ENCODE data around the genes TFRC and LMLN.

- PRO-cap, 10 experiments = no peak in any of the 10 experiments
These were observed 18.7 kb downstream of the TFRC start for GRCh38 chr3:196063056-196063687.

- PRO-cap, 10 experiments = peak in 10 of 10 experiments; most common plus-strand start chr3:196082247 (in 5); most common minus-strand start chr3:196082090 (in 10)
These were observed at the start of gene TFRC for GRCh38 chr3:196081967-196082555. TSS of gene TFRC (minus strand) at chr3:196082090.

- PRO-cap, 10 experiments = no peak in any of the 10 experiments
These were observed 56.5 kb upstream of the TFRC start for GRCh38 chr3:196138419-196138805.

GRCh38 chr3:196336446-196336978, 1.7 kb downstream of the TM4SF19 start:
- PRO-cap, 10 experiments = no peak in any of the 10 experiments

DNA sequence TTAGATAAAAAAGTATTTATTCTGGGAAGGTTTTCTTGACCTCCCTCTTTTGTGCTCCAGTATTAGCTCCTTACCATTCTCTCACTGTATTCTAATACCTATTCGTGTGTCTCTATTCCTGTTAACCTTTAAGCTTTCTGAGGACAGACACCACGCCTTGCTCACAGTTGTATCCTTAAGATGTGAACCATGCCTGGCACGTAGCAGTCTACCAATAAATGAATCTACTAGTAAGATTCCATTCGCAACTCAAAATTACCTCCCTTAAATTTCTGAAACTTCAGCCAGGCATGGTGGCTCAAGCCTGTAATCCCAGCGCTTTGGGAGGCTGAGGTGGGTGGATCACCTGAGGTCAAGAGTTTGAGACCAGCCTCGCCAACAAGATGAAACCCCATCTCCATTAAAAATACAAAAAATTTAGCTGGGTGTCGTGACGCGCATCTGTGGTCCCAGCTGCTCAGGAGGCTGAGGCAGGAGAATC, 6.4 kb downstream of the UBXN7 start:
- PRO-cap, 10 experiments = no peak in any of the 10 experiments

- PRO-cap, 10 experiments = no peak in any of the 10 experiments
These were observed 22.1 kb downstream of the RNF168 start for GRCh38 chr3:196481576-196481852.

DNA sequence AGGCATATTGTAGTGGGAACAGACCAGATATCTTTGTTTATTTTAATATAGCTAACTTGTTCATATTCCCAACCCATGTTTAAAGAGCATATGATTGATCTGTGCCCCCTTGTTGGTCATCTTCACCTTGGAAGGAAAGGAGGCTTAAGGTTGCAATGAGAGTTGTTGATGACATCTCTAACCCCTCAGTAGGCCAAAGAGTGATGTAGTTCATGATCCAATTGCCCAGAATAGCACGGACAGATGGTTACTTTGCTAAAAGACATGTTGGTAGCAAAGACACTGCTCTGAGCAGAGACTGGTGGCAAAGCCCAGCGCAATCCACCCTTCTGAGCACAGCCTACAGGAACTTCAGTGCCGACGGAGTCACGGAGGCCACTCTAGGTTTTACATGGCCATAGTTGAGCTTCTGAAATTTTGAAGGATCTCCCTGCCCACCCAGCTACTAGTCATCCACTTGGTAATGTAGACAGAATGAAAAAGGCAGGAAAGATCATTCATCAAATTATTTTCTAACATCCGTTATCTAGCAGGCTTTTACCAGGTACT, 21.8 kb downstream of the FBXO45 start:
- PRO-cap, 10 experiments = no peak in any of the 10 experiments

DNA sequence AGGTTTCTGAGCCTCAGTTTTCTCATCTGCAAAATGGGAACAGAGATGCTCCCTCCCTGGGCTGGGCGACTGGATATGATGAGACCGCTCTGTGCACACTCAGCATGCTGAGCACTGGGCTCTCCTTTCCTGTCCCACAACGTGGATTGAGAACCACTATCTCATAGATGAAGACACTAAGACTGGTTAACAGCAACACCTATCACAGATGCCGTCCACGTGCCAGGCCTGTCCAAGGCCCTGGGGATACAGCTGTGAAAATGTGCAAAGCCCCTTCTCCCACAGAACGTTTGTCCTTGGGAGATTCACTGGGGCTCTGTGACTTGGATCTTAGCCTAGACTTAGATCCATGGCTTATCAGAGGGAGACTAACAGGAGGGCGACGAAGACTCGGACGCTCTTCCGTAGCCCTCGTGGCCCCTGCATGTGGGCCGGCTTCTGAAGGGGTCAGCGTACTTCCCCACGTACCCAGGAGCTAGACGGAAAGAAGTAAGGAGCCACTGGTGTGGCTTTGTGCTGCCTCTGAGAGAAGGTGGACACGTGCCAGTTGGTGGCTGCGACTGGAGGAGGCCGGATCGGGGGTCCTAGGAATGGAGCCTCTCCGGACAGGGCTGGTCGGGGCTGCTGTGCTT, 826 bp downstream of the NRROS start:
- PRO-cap, 10 experiments = no peak in any of the 10 experiments

DNA sequence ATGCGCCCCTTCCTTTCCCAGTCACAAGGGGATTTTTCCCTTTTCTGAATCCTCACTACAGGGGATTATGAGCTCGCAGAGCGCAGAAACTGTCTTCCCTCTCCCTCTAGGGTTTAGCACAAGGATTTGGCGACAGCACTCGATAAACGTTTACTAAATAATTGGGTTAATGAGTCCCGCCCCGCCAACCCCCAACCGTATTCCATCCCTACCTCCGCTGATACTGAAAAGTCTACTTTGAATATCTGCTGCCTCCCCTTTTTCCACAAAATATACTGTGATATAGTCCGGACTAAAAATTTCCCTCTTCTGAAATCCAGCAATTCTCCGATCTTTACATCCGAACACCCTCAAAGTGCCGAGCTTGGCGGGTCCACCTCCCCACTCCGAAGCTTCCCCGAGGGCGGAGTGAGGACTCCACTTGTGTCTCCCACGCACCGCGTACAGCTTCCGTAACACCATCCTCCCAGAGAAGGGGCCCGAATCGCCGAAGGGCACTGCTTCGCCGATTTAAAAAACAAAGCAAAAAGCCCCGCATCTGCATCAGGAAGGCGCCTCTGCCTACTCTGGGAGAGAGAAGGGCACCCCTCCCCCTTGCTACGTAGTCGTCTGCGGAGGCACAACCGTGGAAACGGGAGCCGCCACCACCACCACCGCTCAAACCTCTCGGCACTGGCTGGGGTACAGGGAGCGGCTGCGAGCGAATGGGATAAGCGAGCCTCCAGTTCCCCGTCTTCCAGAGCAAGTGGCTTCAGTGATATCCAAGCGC, 647 bp downstream of the NCBP2 start:
- PRO-cap, 10 experiments = peak in 4 of 10 experiments; most common plus-strand start position 620 of the sequence (in 2); most common minus-strand start position 568 of the sequence (in 3)

DNA sequence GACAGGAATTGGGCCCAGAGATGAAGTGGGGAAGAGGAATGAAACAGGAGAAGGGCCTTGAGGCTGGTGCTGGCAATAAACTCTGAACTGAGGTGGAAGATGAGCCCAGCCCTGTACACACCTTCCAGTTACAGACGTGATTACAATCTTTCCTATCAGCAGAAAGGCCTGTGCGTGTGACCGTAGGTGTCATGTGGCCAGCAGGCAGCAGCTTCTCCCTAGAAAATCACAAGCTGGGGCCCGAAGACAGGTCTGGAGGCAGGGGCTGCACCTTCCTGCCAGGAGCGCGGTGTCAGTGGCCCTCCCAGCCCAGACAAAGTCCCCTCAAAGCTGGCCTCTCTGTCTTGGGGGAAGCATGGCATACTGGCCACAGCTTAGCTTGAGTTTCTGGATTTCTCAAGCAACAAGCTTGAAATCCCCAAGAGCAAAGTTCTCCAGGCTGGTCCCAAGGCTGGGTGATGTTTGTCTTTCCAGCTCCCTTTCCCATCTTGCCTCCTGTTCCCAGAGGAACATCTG, 16.7 kb upstream of the PIGZ start:
- PRO-cap, 10 experiments = no peak in any of the 10 experiments

DNA sequence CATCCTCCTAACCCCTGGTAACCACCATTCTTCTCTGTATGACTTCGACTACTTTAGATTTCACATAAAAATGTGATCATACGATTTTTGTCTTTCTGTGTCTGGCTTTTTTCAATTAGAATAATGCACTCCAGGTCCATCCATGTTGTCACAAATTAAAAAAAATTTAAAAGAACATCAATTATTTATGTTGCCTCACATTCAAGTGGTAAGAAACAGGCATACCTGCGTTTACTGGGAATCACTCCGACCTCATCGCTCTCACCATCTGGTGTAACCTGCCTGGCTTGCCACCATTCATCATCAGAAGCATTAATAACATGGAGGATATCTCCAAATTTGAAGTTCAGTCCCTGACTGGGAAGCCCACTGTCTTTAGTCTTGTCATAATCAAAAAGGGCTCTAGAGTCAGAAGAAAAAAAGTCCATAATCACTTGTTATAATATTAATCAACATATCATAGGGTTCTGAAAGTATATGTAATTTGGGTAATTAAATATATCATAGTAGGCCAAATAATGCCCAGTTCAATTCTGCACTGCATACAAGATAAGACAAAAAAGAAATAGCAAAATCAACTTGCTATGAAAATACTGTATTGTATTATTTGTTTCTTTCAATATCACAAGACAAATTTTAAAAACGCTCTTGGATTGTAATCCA, 55.9 kb upstream of the MELTF start:
- PRO-cap, 10 experiments = no peak in any of the 10 experiments

GRCh38 chr3:197467309-197467712, 88.5 kb downstream of the BDH1 start:
- PRO-cap, 10 experiments = no peak in any of the 10 experiments

GRCh38 chr3:197501529-197501855, 54.3 kb downstream of the BDH1 start:
- PRO-cap, 10 experiments = no peak in any of the 10 experiments

DNA sequence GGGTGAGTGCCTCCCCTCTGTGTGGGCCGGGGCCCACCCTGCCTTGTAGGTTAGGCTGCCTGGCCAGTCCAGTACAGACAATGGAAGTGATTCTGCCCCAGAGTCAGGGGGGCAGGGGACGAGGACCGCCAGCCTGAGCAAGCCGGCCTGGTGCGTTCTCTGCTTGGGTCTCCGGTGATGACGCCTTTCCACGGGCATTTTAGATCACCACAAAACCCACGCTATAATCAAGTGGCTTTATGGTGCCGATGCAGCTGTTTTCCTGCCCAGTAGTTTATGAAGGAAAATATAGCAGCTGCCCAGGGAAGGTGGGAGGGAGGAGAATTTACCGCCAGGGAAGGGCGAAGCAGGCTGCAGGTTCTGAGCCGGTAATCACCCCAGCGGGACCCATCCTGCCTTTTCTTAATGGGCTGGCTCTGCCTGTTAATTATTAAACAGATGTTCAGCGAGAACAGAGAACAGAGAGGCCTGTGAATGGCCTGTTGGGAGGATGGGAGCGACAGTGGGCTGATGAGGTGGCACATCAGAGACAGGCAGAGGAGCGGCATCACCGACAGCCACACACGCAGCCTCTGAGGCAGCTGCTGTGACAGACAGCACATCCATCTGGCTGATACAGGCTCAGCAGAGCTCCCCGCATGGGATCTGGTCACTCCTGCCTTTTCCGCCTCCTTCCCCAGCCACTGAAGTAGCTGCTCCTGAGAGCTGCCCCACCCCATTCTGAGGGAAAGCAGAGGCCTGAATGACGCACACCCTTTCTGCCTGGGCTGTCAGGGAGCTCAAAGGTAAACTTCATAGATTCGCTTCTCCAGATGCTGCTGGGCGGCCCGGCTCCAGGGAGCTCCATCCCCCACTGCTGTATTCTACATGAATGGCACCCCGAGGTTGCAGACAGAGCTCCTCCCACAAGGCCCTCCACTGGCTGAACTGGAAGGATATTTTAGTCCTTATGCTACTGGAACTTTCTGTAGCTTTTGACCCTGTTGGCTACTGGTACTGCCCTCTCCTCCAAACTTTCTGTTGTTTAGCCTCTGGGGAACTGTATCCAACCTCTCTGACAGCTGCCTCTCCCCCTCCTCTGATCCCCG, 35.0 kb downstream of the BDH1 start:
- PRO-cap, 10 experiments = peak in 1 of 10 experiments; most common plus-strand start position 461 of the sequence (in 1); most common minus-strand start position 362 of the sequence (in 1)

DNA sequence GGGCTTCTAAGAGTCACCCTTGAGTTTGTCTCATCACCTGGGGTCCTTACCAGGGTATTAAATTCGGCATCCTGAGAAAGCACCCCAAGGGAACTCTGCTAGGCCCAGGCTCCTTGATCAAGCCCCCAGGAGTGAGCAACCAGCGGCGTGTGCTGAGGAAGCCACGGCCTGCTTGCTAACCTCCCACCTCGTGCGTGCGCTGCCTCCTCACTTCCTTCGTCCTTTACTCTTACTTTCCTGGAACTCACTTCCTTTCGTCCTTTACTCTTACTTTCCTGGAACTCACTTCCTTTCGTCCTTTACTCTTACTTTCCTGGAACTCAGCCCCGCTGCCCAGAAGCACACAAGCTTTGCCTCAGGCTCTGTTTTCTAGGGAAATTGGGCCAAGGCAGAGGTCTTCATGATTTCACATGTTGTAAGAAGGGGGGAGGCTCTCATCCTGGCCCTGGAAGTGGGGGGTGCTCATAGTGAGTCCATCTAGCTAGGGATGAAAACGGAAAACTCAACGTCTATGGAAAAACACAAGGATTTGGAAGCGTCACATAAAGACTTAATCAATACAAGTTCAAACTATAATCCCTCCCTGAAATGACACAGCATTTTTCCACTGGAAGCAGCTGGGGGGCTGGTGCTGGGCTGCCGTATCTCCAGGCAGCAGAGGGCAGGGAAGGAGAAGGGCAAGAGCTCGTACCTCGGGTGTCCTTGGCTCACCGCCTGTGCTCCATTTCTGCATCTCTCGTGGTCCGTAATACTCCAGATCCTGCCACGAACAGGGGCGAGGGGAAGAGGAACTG, 36.8 kb upstream of the BDH1 start:
- PRO-cap, 10 experiments = no peak in any of the 10 experiments

DNA sequence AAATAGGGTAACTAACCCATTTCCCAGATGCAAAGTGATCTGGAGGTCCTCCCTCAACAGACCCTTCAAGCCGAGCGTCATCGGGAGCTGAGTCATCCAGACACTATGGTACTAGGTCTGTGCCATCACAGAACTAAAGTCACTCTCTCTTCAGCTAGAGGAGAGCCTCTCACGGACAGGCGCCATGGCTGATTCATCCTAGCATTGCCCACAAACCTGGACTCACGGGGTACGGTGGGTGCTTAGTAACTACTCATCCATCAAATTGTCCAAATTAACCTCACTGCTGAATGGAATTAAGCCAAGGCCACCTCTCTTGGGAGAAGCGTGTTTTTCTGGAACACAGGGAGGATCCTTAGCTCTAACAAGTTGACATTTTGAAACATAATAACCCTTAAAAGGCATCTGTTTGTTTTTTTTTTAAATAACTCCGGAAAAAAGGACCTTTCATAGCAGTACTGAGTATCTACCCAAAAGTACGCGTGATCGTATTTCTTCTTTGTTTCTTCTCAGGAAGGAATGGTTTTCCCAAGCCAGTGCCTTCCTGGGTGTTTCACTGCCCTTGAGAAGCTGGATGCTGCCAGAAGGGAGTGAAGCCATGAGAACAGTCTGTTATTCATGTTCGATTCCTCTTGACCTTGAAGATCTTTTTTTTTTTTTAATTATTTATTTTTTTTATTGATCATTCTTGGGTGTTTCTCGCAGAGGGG, 45.5 kb upstream of the BDH1 start:
- PRO-cap, 10 experiments = no peak in any of the 10 experiments

DNA sequence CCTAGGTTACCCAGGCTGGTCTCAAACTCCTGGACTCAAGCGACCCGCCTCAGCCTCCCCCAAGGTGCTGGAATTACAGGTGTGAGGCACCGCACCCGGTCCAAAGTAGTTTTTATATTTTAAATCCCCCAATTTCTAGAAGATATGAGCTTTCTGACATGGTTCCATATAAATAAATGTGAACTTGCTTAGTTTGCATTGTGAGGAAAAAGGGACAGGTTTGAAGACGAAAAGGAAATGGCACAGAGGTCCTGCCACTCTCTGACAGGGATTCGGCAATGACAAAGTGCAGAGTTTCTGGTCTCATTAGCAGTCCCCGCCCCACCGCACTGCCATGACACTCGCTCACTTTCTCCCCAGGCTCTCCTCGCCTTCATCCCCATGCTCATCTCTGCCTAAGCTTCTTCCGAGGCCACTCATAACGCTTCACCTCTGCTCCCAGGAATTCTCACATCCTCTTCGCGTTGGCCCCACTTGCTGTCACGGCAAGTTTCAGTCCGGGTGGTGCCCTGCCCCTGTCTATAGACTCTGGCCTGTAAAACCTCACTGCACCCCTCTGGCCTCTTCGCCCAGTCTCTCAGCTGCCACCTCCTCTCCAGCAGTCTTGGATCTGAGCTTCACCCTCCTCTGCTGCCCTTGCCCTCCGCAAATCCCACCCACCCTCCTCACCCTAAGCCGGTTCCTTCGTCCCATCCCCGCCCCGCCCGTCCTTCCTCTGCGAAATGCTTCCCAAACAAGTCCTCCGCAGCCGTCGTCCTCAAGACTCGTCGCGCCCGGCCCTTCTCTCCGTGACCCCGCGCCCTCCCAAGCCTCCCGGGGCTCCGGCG, 702 bp downstream of the RUBCN start:
- PRO-cap, 10 experiments = peak in 5 of 10 experiments; most common plus-strand start position 312 of the sequence (in 3); most common minus-strand start position 280 of the sequence (in 1)

DNA sequence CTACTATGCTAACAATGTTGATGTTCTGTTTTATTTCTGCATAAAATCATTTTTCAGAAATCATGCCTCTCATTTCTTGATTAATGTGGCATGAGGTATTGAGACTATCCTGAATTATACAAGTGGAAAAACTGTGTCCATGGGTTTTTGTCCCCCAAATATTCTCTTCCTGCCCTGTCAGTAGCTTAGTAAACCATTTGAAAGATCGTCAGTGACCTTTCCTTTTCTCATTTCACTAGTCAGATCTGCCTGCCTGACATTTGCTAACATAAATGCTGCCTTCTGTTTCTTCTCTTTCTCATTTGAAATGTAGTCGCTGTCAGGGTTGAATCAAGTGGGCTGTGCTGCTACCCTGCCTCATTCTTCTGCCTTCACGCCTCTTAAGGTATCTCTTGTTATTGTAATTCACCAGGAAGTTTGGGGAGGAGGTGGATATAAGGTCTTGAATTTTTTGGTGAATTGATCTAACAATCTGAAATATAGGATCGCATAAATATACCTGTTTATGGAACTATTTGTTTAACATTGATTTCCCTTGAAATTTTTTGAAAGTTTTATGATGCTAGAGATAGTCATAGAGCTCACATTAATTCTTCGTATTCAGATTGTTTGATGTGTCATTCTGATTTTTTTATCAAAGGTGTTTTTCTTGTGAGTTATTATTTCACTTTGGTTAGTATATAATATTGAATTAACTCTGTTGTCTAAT, 67.6 kb downstream of the LRCH3 start:
- PRO-cap, 10 experiments = no peak in any of the 10 experiments

DNA sequence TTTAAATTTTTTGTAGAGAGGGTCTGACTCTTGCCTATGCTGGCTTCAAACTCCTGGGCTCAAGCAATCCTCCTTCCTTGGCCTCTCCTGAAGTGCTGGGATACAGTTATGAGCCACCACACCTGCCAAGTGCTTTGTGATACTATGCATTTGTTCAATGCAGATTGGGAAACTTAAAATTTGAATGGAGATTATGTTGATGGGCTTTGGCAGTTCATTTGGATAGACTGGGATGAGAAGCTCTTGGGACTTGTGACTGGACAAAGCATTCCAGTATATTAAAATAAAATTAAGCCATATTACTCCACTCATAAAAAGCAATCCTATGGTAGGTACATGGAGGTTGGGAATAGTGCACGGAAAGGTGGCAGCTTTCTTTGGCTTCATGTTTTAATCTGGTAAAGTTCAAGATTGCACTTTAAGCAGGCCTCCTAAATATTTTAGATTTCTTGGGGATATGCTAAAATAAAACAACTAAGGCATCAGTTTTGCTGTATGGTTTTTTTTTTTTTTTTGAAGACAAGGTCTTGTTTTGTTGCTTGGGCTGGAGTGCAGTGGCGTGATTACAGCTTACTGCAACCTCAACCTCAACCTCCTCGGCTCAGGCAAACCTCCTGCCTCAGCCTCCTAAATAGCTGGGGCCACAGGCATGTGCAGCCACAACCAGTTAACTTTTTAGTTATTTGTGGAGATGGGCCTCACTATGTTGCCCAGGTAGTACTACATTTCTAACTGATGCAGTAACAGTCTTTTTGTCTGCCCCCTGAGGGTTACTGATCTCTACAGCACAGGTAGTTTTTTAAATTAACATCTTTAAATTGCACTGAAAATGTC, 3.4 kb downstream of the IQCG start:
- PRO-cap, 10 experiments = no peak in any of the 10 experiments

DNA sequence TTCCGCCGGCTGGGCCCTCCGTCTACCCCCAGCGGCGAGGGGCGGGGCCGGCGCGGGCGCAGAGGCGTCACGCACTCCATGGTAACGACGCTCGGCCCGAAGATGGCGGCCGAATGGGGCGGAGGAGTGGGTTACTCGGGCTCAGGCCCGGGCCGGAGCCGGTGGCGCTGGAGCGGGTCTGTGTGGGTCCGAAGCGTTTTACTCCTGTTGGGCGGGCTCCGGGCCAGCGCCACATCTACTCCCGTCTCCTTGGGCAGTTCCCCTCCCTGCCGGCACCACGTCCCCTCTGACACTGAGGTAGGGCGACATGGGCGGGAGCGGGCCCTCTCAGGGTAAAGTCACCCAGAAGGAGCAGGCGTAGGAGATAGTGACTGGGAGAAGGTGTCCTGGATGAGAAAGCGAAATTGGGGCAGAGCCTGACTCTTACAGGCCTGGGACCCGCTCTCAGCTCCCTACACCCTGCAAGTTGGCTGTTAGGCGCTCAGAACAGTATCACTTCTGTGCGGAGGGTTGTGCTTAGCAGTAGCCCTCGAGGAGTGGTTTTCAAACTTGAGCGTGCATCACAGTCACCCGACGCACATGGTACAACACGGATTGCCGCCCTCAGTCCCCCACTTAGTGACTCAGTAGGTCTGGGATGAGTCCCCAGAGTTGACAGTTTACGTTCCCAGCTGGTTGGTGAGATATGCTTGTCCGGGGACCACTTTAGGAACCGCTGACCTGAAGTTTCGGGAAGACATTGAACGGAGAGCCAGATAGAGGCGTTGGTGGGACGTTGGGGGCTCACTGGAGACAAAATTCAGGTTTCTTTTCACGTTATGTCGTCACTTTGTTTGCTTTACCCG, at the start of gene LMLN:
Gene LMLN, plus strand, starts transcription at position 74 of the 845 bp plus-strand sequence.
- PRO-cap, 10 experiments = peak in 10 of 10 experiments; most common plus-strand start position 134 of the sequence (in 4); most common minus-strand start position 494 of the sequence (in 1)

All from Metastatic Breast Carcinoma in the Brain (tissue), 10 donors.